Colic lymph node (tissue), 1 donor: Measurements from ENCODE around the gene TRMT61B.

DNA sequence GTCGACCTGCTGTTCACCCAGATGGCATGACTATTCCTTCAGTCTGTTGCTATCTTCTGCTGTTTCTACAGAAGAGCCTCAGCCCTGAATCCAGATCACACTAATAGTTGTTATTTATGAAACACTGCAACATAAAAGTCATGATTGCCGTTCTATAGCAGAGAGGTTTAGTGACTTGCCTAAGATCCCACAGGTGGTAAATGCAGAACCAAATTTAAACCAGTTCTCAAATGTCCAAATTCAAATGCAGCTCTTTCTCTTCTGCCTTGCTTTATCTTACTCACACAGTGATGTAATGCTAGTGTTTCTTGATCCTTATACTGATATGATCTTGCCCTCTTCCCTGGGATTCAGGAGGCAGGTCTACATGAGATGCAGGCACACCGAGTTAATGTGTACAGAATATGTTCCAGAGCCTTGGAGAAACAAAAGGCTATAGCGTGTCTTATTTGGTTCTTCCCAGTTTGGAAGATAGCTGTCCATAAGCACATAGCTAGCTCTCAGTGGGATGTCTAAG is 122.0 kb upstream of the FOSL2 start:
- PRO-cap, result no peak

DNA sequence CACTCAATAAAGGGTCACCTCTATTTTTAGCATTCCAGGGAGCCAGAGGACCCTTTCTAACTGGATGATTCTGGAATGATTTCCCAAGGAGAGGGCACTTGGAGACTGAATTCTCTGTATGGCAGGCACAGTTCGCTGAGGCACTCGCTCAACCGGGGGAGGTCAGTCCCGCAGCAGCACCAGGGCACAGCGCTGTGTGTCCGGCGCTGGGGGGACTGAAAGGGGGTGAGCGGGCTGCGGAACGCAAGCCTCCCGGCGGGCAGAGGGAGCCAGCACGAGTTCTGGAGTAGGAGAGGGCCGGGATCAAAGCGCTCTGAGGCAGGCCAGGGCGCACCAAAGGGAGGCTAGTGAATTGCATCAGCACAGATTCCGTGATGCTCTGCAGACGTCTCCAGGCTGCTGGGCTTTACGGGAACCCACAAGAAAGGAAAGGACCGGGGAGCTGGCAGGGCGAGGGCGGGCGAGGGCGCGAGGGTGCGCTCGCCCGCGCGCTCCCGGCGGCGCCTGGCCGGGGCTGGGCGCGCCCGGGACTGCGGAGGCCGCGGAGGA is 2.6 kb upstream of the FOSL2 start:
- PRO-cap, result bidirectional peak, plus-strand start at position 421 of the sequence, minus-strand start at position 310 of the sequence

- PRO-cap, result bidirectional peak, plus-strand start at chr2:28396410, minus-strand start at chr2:28396306; bidirectional peak, plus-strand start at chr2:28396726, minus-strand start at chr2:28396550
Observed at GRCh38 chr2:28395974-28396667, 3.5 kb downstream of the FOSL2 start.

- PRO-cap, result no peak
Observed at GRCh38 chr2:28402509-28403605, 10.2 kb downstream of the FOSL2 start.

DNA sequence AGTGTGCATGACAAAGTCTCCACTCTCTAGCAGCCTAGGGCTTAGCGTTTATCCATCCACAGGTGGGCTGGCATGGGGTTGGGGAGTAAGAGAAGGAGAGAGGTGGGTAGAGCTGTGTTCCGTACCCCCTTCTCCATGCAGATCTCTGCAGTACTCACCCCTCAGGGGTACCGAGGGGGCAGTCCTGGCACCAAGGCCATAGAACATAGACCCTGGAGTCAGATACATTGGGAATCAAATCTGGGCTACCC is 18.5 kb downstream of the FOSL2 start:
- PRO-cap, result no peak

GRCh38 chr2:28417687-28418029 is 25.0 kb downstream of the FOSL2 start:
- PRO-cap, result no peak

DNA sequence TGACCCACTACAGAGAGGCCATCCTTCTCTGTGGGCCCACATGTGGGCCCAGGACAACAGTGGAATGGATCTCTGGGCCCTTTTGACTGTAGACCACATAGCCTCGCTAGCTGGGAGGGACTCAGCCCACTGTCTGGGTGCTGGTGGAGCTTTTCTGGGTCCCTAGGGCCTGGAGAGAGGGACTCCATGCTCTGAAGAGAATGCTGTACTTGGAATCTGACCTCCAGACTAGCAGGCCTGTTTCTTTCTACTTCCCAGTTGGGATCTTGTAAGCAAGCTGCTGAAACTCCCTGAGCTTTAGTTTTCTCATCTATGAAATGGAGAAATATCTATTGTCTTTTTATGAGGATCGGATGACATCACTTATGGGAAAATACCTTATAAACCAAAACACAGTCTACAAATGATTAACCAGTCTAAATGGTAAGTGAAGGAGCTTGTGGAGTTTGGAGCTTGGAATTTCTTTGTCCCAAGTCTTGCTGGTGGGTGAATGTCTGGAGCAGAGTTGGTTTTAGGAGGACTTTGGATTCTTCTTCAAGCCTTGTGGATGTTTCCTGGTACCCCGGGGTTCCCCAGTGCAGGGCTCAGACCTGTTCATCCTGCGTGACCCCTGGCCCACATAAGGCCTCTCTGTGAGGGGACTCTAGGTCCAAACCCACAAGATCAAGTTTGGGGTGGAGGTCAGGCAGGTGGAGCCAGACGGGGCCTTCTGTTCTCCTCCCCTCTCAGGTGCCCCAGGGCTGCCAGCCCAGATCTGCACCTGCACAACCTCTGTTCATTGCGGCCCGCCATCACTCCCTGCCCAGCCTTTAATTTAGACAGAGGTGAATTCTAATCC is 43.1 kb downstream of the FOSL2 start:
- PRO-cap, result no peak

DNA sequence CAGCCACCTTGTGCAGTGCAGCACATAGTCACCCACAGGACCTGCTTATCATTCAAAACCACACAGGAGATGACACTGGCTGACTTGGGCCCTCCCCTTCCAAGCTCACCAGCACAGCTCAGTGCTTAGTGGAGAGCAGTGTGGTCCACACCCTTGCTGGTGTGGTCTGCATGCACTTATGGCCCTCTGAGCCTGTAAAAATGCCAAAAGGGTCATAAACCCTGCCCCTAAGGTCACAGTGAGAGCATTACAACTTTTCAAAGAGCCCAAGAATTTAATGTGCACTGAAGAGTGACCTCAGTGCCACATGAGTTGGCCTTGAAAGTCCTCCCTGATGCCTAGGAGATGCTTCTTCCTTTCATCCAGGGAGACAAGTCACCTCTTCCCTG is 12.7 kb downstream of the PLB1 start:
- PRO-cap, result no peak

DNA sequence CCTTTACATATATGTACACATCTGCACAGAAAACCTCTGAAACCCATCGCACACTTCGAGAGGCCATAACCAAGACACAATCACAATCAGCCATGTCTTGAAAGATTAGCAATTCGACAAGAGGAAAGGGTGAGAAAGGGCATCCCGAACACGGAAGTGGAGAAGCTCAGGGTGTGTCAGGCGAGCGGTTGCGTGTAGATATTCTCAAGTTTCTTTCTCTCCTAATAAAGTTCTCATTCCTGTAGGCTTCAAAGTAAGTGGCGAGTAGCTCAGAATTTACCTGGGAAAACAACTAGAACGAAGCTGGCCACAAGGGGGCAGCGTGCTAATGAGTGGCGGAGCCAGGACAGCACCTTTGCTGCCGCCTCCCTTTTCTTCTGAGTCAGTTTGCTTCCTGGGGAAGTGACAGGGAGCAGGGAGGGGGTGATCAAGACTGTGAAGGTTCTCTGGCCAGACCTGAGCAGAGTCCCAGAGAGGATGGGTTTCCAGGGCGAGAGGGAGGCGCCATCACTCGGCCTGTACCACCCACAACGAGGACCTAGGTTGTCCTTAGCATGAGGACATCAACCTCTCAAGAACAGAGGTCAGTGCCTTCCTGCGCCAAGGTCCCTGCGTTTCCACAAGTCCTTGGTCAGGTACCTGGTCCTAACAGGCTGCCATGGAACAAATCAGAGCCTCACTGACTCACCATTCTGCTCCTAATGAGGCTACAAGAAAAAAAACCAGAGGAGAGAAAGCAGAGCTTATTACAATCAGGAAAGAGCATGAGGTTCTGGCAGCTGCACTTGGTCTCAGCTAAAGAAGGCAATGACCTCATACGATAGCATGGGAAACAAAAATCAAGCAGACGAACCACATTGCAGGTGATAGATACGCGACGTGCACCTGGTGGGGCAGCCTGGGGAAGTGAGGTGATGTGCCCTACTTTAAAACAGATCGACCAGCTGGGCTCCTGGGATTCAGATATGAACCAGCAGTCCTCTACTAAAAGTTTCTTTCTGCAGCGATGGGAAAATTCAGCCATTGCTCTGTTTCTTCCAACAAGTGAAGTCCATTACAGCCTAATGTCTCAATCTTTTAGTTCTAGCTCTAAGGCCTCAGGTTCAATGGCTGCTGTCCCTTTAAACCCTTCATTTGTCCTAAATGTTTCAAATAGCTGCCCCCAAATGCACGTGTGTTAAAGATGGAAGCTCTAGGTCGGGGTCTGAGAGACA is 98.7 kb downstream of the PLB1 start:
- PRO-cap, result unidirectional peak, plus-strand start at position 159 of the sequence; bidirectional peak, plus-strand start at position 471 of the sequence, minus-strand start at position 379 of the sequence; bidirectional peak, plus-strand start at position 857 of the sequence, minus-strand start at position 809 of the sequence

DNA sequence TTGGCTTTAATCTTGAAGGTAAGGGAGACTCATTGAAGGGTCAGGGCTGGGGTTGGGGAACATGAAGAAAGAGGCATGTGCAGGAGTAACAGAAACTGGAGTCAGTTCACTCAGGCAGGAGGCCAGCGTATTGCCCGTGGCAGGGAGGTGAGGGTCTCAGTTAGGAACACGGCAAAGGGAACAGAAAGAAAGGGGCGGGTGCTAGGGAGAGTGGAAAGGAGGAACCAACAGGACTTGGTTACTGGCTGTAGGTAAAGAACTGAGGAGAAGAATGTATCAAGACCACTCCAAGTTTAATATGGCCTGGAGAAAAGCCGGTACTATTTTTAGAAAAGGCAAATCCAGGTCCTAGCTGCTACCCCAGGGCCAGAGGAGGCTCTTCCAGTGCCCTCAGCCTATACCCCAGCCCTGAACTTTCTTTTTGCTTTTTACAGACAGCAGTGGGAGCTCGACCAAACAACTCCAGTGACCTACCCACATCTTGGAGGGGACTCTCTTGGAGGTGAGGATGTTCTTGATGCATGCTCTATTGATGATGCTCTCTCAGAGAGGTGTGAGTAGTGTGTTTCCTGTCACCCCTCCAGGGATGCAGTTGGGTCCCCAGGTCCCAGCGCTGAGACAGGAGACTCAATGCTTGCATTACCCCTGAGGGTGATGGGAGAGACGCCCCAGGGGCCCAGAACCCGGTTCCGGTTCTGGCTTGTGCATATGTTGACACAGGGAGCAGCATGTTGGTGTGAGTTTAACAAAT is 124.1 kb downstream of the PLB1 start:
- PRO-cap, result no peak

DNA sequence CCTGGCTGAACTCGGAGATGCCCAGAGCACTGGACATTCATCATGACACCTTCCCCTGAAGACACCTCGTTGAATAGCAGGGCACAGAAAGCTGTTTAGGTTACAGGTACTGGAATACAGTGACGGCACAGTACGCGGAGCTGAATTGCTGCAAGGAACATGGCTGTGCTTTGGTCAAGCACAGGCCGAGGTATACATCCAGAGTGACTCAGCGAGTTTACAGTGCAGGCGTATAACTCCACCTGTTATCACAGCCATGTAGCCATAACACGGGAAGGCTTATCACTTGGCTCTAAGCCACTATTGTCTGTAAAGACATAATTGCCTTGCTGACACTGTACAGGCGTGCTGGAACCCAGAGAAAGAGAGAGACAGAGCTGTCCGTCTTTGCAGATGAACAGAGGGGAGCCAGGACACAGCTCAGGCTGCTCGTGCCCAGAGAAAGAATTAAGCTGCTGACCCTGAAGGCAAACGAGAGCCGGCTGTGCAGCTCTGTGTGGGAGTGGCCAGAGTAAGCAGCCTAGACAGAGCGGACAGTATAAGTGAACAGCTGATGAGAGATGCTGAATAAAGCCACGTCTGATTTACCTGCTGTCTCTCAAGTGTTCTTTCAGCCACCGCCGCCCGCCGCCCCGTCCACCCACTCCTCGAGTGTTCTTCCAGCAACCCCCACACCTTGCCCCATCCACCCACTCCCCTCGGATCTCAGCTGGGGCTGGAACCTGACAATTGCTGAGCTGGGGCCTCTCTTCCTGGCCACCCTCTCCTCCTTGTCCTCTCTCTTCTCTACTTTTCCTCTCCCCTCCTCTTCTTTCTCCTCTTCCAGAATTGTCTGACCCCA is 87.3 kb upstream of the PPP1CB start:
- PRO-cap, result no peak

DNA sequence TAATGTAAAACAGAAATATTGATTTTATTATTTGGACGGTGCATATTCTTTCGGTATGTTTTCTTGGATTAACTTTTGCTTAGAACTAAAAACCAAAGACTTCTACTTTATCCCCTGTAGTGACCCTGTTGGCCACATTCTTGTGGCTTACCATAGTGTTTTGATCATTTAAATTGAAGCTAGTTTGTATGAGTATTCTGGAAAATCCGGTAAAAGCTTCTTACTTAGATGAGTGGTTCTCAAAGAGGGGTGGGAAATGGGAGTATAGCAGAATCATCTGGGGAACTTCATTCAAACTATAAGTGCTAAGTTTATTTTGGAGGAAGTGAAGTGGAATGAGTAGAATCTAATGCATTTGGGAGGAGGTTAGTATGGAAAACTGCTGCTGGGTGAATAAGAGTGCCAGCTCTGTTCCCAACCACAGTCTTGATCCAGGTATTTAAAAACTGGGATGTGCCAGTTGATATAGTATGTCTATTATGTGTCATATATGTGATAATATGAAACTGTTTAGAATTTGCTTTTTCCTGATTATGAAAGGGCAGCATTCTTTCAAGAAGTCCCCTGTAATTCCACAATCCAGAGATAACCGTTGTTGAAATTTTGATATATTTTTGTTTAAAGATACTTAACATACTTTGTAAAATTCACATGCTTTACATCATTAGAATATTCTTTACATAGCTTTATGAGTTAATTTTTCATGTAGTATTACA is 3.9 kb downstream of the PPP1CB start:
- PRO-cap, result no peak

DNA sequence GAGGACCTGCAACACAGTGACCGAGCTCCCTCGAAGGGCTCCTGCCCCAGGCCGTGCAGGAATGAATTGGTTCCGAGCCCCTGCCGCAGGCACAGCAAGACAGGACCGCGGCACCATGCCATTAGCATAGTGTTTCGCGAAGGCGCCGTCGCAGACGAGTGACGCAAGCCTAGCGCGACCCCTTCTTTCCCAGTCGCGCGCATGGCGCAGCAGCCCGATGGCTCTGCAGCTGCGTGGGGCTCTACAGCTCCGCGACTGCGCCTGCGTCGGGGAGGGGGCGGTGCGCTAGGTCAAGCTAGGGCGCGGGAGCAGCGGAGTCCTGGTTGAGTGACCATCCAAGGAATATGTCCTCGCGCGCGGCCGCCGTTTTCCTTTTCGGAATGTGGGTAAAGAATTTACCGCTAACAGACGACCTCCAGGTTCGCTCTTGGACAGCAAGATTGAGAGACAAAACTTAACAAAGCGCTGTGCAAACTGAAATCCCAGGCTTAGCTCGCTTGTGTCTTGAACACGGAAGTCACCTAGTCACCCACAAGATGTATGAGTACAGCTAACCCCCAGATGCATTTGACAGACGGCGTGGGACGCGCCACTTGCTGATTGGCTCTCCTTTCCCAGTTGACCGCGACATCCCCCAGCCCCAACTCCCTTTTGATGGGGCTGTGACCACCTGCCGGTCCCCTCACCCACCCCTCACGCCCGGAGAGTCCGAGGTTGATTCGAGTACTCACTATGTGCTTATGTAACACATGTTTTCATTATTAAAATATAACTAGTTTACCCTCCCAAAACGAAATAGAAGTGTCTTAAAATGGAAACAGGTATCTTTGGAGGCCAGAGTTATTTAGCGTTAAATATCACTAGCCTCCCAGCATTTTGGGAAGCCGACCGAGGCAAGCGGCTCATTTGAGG is at the start of gene TRMT61B:
Gene TRMT61B, minus strand, starts transcription at position 160 of the 912 bp plus-strand sequence.
- PRO-cap, result bidirectional peak, plus-strand start at position 272 of the sequence, minus-strand start at position 160 of the sequence; bidirectional peak, plus-strand start at position 570 of the sequence, minus-strand start at position 523 of the sequence

DNA sequence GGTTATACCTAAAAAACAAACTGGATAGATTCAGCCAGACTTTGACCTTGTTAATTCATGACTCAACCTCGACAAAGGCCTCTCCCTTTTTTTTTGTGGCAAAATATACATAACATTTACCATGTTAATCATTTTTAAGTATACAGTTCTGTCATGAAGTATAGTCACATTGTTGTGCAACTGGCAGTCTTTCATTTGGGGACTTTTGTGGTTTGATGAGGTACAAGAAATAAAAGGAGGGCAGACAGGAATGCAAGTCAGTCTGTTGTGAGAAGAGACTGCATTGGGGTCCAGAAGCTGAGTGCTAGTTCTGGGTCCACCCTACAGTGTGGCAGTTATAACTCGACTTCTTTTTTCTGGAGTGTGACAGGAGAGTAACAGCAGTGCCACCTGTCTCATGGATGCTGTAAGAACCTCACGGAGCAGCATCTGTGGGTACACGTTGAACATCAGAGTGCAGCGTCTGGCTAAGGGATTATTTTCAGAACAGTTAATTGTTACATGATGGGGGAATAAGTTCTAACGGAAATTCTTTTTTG is 28.5 kb upstream of the TOGARAM2 start:
- PRO-cap, result no peak

DNA sequence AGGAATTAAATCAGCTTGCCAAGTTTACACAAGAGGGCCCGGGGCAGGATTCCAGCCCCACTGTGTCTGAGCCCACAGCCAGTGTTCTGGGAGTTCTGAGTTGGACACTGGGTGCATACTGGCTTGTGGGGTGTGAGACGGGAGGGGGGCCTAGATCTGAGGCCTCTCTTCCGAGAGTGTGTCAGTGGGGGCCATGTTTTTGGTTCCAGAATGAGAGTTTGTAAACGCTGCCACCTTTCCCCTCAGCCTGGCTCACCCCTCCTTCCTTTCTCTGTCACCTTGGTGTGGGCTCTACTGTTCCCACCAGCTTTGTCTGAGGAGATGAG is 10.1 kb downstream of the TOGARAM2 start:
- PRO-cap, result no peak

DNA sequence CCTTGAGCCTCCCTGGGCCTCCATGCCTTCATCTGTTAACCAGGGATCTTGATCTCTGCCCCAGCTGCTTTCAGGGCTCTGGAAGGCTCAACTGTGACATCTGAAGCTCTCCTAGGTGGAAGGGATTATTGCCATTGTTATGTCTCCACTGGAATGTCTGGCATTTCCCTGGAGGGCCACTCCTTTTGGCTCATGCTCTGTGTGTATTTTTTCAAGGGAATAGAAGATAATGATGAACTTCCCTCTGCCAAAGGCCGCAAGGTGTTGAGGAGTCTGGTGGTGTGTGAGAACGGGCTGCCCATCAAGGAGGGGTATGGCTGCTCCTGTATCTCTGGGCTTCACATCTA is 41.1 kb downstream of the PCARE start:
- PRO-cap, result no peak

- PRO-cap, result no peak
Observed at GRCh38 chr2:30149966-30150856, 3.4 kb downstream of the YPEL5 start.

DNA sequence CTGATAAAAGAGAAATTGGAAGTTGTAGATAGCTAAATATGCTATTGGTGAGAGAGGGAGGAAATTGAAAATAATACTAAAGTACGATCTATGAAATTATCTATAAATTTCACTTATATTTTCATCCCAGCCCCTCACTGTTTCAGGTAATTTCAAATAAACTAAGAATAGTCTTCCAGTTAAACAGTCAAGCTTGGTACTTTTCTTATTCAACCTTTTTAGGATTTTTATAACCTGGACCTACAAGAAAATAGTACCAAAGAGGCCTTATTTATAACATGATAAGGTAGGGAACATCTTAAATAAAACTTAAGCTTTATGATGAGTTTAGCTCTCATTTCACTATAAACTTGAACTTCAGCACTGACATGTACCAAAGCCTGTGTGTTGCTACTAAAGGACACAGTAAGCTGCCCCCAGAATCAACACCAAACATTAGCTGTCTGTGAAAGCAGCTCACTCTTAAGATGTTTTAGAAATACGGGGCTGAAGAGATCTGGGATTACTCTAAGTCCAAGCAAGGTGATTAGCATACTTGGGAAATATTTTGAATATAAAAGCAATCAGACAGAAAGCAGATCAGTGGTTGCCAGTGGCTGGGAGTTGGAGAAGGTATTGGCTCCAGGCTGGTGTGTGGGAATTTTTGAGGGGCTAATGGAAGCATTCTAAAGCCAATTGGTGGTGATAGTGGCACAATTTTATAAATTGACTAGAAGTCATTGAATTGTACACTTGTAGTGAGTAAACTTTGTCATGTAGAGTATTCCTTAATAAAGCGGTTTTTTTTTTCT is 4.8 kb downstream of the YPEL5 start:
- PRO-cap, result no peak

- PRO-cap, result no peak
Observed at GRCh38 chr2:30284302-30284906, 53.1 kb downstream of the LBH start.

GRCh38 chr2:30359769-30360224 is 87.2 kb upstream of the LCLAT1 start:
- PRO-cap, result no peak